Osteoblast (primary cell): ENCODE measurements around a stretch of chr13.

DNA sequence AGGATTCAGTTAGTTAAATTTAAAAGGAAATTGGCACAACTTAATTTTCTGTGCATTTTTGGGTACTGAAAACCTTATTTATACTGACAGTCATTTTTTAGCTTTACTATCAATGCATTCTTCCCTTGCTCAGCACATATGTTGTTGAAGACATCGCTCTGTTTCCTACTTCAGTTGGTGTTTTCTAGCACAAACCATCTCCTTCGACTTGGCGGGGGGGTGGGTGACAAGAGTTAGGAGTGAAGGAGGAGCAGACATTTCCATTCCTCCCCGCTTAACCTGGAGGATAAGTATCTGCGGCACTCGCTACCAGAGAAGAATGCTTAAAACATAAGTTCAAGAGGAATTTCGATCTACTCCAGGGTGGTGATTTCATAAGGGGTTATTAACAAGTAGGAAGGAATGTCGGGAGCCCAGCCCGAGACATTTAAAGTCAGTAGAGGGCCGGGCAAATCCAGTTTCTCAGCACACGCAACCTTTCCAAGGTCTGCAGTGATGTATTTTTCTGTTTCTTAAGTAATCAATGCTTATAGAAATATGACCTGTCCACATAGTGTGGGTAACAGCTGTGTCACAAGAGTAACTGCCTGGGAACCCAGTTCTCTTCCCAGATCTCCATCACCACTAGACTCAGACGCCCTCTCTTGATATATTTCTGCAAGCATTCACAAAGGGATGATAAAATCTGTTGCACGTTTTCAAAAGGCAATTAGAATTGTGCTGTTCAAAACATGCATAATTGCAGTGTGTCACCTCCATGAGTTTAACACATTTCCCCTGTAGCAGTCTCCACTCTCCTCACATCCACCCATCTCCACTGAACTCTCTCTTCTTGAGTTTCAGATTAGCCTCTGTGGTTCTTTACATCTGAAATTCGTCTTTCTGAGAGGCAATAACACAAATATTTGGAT, 525.9 kb downstream of the MYO16 start:
- CAGE, long polyA plus RNA = no peak
- RRBS = no CpG with 5 or more reads among the region's 14 CpGs

- CAGE, long polyA plus RNA = no peak
- RRBS = no CpG with 5 or more reads among the region's 3 CpGs
Measured at GRCh38 chr13:109576181-109576554, 210.2 kb downstream of the IRS2 start.

DNA sequence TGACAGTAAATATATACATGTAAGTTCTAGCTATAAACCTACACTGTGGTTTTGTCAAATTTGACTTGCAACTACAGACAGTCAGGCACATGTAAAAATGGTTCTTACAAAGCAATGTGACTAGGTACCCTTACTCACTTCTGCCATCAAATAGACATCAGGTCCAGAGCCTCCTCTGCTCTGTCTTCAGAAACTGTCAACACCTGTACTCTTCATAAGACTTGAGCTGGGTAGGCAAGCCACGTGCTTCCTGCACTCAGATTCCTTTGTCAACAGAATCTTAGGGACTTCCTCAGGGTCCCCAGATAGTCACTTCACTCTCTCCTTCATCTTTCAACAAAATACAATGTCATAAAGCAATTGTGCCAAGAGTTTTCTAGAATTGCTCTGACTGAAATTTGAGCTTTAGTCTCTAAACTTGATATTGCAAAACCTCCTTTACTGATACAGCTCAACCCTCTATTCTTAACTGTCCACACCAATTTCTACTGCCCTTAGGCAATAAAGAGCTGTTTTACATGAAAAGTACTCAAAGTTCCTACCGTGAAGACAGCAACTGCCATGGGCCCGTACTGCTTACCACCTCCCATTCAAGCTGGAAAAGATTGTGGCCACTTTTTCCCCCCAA, 179.9 kb downstream of the IRS2 start:
- CAGE, long polyA plus RNA = no peak
- RRBS = no CpG with 5 or more reads among the region's 3 CpGs

DNA sequence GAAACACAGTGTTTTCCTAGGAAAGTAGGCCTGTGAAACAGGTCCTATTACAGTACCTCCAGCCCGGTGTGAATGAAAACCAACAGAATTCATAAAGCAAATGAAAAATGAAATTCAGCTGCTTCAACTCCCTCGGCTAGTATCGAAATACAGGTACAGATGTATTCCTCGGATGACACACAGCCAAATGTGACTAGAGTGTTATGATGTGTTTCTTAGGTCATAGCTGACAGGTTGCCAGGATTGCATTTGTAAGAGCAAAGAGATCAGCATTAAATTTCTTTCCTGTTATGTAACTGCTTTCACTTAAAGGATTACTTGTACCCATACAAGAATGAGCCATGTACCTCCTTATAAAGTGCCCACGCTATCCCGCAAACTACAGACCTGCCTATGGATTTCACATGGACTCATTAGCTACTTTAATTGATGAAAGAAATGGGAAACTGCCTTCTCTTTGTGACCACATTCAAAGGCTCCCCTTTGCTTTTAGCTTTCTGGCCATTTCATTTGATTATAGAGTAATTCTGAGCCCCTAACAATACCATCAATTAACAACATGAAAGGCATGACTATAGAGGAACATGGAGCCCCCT, 152.2 kb upstream of the IRS2 start:
- CAGE, long polyA plus RNA = no peak
- RRBS = no CpG with 5 or more reads among the region's 6 CpGs

DNA sequence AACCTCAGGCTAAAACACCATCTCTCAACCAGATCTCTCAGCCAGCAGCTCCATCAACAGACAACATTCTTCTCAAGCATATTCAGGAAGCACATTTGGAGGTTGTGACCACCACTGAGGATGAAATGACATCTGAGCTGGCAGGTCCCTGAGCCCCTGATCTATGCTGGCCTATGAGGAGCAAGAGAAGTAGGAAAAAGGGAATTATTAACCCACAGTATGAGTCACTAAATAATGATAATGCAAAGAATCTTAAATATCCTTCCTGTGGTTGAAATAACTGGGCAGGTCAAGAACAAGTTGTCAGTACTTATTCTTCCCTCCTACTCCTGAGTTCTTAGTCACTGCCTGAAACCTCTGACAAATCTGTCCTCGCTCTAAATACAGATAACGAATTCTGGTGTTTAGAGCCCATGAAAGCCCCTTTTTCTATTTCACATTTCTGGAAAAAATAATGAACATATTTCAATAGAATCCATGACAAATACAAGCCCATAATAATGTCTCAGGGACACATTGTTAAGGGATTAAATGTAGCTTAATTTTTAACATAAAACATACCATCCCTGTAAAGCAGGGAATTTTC, 225.8 kb upstream of the IRS2 start:
- CAGE, long polyA plus RNA = no peak
- RRBS = no CpG with 5 or more reads among the region's 2 CpGs

- CAGE, long polyA plus RNA = no peak
- RRBS = no CpG with 5 or more reads among the region's 3 CpGs
Measured at GRCh38 chr13:110113266-110113823, 193.6 kb downstream of the COL4A1 start.

DNA sequence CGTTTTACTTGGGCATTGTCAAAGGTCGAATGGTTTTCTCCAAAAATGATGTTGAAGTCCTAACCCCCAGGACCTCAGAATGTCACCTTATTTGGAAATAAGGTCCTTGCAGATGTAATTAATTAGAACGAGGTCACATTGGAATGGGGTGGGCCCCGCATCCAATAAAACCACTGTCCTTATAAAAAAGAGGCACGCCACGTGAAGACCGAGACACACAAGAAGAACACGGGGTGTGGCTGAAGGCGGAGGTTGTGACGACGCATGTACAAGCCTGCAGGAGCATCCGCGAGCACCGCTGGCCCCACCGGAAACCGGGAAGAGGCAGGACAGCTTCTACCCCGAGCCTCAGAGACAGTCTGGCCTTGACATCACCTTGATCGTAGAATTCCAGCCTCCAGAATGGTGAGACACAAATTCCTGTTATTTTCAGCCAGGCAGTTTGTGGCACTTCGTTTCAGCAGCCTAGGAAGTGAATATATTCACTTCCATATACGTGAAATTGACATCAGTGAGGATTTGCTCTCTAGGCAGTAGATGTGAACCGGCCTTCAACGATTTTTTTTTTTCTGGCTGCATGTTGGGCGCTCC, 177.9 kb downstream of the COL4A1 start:
- CAGE, long polyA plus RNA = no peak
- RRBS = no CpG with 5 or more reads among the region's 23 CpGs

GRCh38 chr13:110134522-110135359, 172.2 kb downstream of the COL4A1 start:
- CAGE, long polyA plus RNA = no peak
- RRBS = no CpG with 5 or more reads among the region's 13 CpGs

DNA sequence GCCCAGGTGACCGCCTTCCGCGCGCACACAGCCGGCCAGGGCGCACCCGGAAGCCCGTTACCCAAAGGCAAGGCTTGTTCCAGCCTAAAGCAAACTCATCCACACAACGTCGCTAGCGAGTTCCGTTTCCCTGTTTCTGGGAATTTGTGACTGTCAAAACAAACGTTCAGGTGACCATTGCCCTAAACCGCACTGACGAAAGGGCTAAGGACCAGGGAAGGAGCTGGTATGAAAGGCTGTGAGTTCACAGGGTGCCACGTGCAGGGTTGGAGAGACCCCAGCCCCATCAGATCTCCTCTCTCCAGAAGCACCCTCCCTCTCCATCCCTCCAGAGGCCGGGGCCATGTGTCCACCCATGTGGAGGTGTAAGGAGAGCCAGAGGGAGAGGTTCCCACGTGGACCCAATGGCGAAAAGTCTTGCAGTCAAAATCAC, 168.4 kb downstream of the COL4A1 start:
- CAGE, long polyA plus RNA = no peak
- RRBS = no CpG with 5 or more reads among the region's 19 CpGs

GRCh38 chr13:110178713-110179527, 128.0 kb downstream of the COL4A1 start:
- CAGE, long polyA plus RNA = no peak
- RRBS = 88% methylated on average over 5 of the region's 21 CpGs

GRCh38 chr13:110187739-110188138, 119.2 kb downstream of the COL4A1 start:
- CAGE, long polyA plus RNA = no peak
- RRBS = no CpG with 5 or more reads among the region's 5 CpGs

DNA sequence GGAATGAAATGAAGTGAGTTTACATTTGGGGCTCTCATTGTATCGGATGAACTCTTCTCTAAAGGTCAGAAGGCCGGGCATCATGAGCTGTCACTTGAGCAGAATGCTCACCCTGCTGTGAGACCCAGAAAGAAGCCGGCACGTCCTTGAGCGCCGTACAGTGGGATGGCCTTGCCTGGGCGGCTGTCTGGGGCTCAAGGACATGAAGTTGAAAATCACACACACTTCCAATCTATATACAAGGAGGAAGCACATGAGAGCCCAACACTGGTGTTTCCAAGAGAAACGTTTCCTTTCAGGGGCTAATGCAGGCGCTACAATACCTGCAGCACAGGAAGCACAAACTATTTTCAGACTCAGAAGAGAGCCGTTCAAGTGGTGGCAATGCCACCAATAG, 19.5 kb downstream of the COL4A1 start:
- CAGE, long polyA plus RNA = no peak
- RRBS = 88% methylated on average over 2 of the region's 10 CpGs

- CAGE, long polyA plus RNA = no peak
- RRBS = no CpG with 5 or more reads among the region's 22 CpGs
Measured at GRCh38 chr13:110301281-110302360, 5.3 kb downstream of the COL4A1 start.

DNA sequence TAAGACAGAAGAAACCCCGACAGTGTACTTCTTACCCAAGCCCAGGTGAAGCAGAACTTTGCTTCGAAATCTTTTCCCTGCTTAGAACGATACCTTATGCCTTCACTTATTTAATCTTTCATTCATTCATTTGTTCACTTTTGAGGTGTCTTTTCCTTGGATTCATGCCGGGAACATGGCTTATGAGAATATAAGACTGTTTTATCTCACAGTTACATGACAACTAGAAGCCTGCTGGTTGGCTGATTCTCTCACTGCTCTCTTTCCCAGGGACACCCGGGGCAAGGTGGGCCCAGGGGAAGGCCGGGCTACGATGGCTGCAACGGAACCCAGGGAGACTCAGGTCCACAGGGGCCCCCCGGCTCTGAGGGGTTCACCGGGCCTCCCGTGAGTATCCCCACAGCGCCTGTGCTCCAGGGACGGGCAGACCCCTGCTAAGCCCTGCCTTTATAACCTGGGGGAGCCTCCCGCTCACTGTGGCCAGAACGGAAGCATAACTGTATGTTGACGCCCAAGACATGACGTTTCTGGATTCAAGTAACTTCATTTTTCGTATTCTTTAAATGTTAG, 121.2 kb downstream of the COL4A2 start:
- CAGE, long polyA plus RNA = no peak
- RRBS = 98% methylated on average over 6 of the region's 18 CpGs

DNA sequence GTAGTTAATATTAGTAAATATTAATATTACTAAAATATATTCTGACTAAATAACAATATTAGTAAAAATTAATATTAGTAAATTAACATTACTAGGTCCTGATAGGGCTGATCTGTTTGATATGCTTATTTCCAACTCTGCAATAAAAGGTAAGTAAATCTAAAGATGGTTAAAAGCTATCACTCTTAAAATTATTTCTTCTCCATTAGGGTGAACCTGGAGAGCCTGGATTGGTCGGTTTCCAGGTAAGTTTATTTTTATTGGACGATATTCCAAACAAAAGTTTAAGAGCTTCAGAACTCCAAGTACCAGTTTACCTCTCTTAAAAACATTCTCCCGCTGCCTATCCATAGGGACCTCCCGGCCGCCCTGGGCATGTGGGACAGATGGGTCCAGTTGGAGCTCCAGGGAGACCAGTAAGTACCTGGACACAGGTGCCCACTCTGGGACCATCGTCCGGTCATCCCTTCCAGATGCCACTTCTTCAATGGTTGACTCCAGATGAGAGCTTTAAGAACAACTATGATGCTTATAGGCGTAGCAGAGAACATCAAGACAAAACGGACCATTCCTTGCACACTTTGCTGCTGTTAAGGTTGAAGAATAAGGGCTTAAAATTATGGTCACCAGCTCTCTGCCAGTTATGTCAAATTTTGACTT, 123.2 kb downstream of the COL4A2 start:
- CAGE, long polyA plus RNA = no peak
- RRBS = 100% methylated on average over 2 of the region's 9 CpGs

DNA sequence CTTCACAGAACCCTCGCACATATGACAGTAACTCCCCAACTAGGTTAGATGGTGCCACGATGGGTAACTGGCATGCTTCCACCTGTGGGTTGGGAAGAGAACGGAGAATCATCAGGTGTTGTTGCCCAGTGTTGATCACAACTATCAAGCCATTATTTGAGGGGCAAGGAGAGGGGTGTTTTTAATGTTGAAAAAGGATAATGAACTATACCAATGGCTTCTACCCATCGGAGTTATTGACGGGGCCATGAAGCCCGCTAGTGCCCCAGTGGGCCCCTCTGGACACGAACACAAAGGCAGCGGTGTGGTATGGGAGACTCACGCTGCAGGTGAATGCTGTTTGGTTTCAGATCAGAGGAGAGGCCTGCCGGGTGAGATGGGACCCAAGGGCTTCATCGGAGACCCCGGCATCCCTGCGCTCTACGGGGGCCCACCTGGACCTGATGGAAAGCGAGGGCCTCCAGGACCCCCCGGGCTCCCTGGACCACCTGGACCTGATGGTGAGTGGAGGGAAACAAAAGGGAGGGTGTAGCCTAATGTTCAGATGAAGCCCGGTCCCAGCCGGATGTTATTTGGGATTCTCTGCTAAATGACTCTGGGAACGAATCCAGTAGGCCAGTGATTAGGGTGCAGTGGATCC, 111.4 kb downstream of the RAB20 start:
- CAGE, long polyA plus RNA = no peak
- RRBS = 95% methylated on average over 6 of the region's 19 CpGs

- CAGE, long polyA plus RNA = no peak
- RRBS = no CpG with 5 or more reads among the region's 19 CpGs
Measured at GRCh38 chr13:110463795-110464810, 97.4 kb downstream of the RAB20 start.

DNA sequence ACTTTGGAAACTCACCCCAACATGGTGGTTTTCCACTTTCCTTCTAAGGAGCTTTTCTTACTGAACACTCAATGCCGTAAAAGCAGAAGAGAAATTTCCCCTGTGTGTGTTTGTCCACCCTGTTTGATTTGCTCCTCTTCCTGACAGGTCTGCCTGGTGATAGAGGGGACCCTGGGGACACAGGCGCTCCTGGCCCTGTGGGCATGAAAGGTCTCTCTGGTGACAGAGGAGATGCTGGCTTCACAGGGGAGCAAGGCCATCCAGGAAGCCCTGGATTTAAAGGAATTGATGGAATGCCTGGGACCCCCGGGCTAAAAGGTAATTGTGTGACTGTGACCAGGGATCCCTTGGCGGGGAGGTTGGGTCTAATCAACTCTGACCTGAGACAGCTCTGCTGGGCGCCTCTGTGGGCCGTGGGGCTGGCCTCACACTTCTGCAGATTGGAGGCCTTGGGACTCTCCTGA, 81.4 kb downstream of the RAB20 start:
- CAGE, long polyA plus RNA = no peak
- RRBS = no CpG with 5 or more reads among the region's 6 CpGs

GRCh38 chr13:110519221-110519420, 42.4 kb downstream of the RAB20 start:
- CAGE, long polyA plus RNA = no peak
- RRBS = no CpG with 5 or more reads among the region's 7 CpGs

DNA sequence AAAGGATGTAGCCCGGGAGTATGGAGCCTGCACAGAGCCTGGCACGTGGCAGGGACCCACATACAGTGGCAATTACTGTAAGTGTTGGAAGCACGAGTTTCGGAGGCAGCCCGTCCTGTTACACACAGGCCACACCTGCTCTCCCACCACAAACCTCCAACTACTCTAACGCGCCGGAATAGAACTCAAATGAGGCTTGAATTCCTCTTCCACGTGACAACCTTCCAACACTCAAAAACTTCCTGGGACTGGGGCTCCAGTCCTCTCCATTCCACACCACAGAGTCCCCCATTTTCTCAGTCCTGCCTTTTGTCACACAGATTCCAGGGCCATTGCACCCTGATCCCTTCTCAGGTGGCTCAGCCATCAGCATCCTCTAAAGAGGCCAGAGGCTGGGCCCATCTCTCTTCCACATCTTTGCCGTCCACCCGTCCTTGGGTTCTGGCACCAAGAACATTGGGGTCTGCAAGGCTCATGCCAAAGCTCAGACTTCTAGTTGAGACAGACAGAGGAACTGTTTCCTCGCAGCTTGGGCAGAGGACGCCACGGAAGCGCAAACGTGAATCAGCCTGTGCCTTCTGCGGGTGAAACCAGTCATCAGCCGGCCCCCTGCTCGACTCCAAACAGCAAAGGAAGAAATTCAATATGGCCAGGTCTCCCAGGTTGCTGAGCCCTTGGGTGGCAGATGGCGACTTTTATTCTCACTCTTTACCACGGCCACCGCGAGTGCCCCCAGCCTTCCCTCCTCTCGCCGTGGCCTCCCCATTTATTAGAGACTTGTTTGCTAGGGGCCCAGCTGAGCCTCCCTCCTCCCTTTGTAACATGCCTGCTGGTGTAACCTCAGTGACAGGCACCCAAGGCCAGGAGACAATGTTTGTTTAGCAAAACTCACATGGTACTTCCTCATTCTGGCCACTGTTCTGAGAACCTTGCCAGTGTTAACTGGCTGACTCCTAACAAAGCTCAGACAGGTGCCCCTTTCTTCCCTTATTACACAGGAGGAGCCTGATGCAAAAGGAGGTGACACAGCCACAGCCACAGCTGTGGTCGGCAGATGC, 6.1 kb downstream of the RAB20 start:
- CAGE, long polyA plus RNA = no peak
- RRBS = no CpG with 5 or more reads among the region's 26 CpGs